Sternocleidomastoid (tissue), 1 donor: ENCODE measurements around the genes IZUMO3 and MOB3B.

- PRO-cap, result no peak
These were observed 4.1 kb downstream of the RPS6 start for GRCh38 chr9:19375826-19376375.

GRCh38 chr9:19441659-19442343 lies 33.0 kb downstream of the ACER2 start:
- PRO-cap, result no peak

- PRO-cap, result no peak
These were observed 42.9 kb downstream of the ACER2 start for GRCh38 chr9:19451564-19452326.

- PRO-cap, result no peak
These were observed 48.2 kb downstream of the ACER2 start for GRCh38 chr9:19457036-19457395.

DNA sequence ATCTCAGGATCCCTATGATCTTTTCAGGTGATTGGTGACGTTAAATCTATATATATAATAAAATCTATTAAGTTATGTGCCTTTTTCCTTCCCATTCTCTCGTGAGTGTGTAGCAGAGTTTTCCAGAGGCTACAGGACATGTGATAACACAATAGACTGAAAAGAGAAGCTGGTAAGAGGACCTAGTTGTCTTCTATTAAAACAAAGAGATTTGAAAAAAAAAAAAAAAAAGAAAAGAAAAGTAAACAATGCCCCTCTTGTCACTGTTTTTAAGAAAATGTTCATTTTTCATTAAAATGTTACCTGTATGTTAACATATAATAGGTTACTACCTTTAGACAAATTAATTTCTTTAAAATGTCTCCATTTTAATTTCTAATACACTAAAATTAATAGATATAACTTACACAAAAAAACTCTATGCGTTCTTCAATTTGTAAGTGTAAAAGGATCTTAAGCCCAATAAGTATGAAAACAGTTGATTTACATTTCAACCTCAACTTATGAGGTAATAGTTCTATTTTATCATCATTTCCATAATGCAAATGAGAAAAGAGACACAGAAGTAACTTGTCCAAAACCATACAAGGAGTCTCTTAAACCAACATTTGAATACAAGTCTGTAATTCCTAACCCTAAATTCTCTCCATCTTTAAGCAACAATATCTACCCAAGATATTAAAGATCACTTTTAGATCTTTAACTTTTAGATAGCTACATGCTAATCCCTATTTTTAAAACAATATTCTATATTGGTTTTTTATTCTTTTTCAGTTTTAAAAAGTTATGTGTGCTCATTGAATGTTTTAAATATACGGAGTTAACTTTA lies 6.4 kb downstream of the MLLT3 start:
- PRO-cap, result no peak

- PRO-cap, result no peak
These were observed 4.1 kb downstream of the MLLT3 start for GRCh38 chr9:20618052-20618832.

DNA sequence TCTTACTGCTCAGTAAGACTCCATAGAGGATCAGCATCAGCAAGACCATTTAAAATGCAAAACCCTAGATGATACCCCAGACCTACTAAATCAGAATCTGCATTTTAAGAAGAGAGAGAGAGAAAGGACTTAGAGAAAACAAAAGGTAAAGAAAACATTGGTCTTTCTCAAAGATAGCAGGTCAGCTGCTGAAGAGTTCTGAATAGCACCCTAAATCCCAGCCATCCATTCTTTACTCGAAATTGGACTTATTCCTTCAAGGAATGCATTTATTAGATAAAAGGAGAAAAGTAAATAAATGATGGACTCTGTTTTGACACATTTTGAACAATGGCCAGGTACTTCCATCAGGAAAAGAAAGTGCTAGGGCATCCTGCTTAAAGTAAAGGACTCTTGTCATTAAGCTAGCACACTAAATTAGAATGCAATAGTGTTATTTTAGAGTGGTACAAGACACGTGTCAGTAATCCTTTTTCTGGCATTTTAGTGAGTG lies 82.4 kb upstream of the IFNE start:
- PRO-cap, result no peak

DNA sequence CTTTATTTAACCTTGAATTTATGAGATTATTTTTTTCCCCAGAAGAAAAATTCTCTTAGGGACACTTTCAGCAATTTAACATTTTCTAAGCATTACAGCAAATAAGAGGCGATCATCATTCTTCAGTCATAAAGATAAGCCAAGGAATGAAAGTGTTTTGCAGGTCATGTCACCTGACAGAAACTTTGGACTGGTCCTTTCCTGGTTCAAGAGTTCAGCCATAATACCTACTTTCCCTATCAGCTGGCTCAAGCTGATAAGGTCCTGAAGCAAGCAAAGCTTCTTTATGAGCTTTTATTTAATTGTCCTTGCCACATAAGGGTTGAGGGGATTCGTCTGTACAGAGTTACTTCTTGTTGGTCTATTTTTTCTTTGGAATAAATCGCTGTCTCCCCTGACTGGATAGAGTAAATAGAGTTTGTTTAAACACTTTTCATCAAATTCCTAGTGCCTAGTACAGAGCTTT lies 99.9 kb upstream of the CDKN2B start:
- PRO-cap, result no peak

DNA sequence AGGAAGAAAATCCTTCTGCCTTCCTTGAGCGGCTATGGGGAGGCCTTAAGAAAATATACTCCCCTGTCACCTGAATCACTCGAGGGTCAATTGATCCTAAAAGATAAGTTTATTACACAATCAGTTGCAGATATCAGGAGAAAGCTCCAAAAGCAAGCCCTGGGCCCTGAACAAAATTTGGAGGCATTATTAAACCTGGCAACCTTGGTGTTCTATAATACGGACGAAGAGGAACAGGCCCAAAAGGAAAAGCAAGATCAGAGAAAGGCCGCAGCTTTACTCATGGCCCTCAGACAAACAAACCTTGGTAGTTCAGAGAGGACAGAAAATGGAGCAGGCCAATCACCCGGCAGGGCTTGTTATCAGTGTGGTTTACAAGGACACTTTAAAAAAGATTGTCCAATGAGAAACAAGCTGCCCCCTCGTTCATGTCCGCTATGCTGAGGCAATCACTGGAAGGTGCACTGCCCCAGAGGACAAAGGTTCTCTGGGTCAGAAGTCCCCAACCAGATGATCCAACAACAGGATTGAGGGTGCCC lies 9.3 kb upstream of the DMRTA1 start:
- PRO-cap, result no peak

DNA sequence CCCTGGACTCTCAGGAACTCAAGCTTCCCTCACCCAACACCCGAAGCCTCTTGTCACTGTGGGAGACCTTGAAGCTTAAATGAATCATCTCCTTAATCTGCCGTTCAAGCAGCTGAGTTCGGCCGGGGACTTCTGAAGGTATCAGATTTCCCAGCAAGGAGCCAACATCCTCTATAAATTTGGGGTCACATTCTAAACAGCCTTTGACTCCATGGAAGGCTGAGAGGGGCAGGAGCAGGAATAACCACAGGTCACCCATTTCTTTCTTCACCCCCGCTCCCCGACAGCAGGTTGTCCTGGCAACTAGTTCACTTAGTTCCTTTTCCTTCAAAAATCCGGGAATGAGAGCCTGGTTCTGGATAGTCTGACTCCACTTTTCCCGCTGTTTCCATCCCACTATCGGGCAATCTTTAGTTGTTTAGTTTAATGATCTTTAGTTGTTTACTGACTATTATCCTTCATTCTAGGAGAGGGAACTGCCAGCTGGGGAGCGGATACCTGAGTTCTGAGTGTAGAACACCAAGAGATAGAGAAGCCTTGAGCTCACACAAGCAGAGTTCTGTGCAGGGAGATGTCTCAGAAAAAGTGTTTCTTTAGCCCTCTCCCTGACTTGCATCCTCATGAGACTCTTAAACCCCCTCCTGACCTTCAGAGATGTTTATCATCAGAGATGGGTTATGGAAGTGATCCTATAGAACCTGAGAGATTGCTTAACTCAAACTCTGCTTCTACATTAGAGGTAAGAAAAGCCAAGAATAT lies at the start of gene IZUMO3:
Gene IZUMO3, minus strand, starts transcription at position 507 of the 759 bp plus-strand sequence.
- PRO-cap, result no peak

DNA sequence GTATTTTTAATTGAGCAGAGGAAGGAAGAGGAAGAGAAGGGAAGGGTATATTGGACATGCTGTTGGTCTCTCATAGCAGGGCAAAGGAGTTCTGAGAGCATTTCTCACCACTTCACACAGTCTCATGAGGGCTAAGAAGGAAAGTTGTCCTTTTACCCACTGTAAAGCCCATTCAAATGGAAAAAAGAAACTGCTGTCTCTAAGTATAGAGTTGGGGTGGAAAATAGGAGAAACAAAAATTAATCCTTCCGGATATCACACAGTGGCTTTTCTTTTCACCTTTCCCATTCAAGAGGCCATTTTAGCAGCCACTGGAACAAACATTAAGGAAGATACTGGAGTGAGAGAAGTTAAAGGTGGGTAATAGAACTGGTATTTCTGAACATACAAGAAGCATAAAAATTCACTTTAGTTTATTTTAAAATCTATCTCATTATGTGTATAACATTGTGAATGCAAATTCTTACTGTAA lies 377.3 kb upstream of the TUSC1 start:
- PRO-cap, result no peak

DNA sequence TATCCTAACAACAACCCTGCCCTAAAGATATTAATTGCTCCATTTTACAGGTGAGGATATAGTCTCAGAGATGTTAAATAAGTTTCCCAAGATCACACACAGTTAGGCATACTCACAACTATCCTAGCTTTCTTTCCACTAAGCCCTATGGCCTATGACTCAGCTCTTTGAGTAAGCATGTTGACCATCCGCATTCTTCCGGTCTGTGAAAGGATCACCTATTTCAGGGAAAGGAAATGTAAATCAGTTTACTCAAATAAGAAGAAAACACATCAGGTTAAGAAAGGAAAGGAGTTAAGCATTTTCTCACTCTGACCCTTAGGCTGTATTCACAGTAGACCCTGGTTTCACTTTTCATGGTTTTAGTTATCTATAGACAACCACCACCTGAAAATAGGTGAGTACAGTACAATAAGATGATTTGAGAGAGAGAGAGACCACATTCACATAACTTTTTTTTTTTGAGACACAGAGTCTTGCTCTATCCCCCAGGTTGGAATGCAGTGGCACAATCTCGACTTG lies 145.9 kb downstream of the CAAP1 start:
- PRO-cap, result no peak

GRCh38 chr9:27112170-27112825 lies 3.3 kb downstream of the TEK start:
- PRO-cap, result bidirectional peak, plus-strand start at chr9:27112525, minus-strand start at chr9:27112459

DNA sequence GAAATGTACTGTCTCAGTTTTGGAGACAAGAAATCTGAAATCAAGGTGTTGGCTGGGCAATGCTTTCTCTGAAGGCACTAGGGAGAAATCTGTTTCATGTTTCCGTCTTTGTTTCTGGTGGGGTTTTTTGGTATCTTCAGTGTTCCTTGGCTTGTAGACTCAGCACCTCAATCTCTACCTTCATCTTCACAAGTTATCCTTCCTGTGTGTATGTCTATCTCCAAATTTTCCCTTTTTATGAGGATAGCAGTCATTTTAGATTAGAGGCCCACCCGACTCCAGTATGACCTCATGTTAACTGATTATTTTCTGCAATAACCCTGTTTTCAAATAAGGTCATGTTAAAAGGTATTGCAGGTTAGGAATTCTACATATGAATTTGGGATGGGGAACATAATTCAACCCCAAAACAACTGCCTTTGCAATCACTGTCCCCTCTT lies 47.8 kb upstream of the IFNK start:
- PRO-cap, result no peak

GRCh38 chr9:27525006-27525581 lies 1.0 kb downstream of the IFNK start:
- PRO-cap, result no peak

DNA sequence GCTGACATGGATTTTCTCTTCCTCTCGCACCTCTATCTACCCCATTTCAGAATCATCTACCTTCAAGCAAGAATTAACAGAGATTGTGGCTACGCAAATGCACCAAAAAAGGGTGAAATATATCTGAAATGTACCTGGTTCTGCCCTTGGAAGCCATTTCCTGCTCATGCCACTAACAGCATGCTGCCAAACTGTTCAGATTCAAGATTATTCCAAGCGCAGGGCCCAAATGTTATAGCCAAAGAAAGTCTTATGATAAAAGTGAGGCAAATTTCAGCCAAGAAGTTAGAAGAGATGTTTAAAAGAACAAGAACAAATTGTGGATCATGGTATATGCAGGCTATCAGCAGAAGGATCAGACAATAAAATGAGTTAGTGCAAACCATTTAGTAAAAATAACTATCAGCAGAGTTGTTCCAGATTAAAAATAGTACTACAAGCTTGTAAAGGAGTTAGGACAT lies 1.9 kb downstream of the IFNK start:
- PRO-cap, result no peak

DNA sequence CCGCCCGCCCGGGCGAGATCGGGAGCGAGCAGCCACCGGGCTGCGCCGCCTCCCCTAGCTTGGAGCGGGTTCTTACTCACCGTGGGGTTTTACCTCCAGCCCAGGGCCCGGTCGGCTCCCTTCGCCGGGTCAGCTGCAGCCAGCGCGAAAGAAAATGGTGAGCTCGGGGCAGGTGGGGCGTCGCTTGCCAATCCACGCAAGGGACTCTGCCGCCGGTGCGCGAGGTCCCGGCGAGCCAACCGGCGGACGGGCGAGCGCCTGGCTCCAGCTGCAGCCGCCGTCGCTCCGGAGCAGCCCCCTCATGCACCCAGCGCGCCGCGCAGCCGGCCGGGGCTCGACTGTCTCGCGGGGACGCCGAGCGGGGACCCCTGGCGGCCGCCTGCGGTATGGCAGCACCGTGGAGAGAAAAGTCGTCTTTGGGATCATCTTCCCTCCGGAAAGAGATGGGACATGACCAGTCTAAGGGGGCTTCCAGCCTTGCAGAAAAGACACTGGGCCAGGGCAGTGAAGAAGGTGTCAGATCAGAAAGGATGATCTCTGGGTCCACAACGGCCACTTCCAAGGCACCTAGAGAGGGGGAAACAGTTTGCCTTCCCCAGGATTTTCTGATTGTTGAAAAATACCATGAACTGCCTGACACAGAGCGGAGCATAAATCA lies at the start of gene MOB3B:
Gene MOB3B, minus strand, starts transcription at position 340 of the 658 bp plus-strand sequence.
- PRO-cap, result unidirectional peak, minus-strand start at position 325 of the sequence

DNA sequence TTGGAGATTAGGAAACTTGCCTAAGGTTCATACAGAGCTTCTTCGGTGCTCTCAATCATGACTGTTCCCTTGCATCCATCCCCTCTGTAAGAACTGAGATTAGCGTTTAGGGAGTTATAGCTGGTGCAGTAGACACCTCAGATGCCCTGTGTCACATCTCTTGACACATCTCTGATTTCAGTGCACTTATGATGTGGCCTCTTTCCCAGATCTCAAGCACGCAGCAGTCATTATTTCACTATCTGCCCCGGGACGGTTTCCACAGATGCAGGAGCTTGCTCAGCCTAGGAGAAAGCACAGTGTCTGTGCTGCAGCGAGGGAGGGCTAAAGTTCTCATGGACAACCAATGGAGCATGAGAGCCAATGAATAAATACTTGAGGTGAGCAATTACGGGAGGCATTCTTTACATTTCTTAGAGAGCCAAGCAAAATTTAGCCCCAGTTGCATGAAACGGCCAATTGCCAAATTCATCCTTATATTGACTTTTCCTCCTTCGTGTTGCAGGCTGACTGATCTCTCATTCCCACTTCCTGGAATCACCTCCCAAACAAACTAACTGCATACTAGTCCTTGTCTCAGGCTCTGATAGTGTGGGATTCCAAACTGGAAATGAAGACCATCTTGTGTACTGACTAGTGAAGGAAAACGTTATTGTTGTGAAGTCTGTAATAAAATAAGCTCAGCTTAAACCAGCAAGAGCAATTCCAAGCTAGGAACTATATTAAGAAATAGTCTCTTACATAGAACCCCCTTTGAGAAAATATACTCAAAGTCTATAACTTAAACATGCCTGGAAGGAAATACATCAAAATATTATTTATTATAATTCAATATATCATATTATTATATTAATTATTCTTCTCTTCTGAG lies 7.5 kb upstream of the MOB3B start:
- PRO-cap, result no peak

GRCh38 chr9:27644996-27645558 lies 71.8 kb upstream of the C9orf72 start:
- PRO-cap, result no peak

DNA sequence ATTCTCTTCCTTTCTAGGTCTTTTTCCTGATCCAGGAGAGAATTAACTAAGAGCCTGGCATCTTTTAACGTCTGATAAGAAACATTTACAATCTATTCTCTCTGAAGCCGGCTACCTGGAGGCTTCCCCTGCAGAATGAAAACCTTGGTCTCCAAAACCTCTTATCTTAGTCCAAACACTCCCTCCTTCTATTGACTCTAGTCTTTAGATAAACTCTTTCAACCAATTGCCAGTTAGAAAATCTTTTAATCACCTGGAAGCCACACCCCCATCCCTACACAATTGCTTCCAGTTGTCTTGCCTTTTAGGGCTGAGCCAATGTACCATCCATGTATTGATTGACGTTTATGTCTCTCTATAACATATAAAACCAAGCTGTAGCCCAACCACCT lies 297.1 kb downstream of the LINGO2 start:
- PRO-cap, result no peak